Parietal lobe (tissue), 2 donors: Measurements from ENCODE around the genes IPPK, FGD3 and PTPDC1.

GRCh38 chr9:92668733-92669333 is 1.1 kb downstream of the IPPK start:
- RAMPAGE, long total RNA: no peak

DNA sequence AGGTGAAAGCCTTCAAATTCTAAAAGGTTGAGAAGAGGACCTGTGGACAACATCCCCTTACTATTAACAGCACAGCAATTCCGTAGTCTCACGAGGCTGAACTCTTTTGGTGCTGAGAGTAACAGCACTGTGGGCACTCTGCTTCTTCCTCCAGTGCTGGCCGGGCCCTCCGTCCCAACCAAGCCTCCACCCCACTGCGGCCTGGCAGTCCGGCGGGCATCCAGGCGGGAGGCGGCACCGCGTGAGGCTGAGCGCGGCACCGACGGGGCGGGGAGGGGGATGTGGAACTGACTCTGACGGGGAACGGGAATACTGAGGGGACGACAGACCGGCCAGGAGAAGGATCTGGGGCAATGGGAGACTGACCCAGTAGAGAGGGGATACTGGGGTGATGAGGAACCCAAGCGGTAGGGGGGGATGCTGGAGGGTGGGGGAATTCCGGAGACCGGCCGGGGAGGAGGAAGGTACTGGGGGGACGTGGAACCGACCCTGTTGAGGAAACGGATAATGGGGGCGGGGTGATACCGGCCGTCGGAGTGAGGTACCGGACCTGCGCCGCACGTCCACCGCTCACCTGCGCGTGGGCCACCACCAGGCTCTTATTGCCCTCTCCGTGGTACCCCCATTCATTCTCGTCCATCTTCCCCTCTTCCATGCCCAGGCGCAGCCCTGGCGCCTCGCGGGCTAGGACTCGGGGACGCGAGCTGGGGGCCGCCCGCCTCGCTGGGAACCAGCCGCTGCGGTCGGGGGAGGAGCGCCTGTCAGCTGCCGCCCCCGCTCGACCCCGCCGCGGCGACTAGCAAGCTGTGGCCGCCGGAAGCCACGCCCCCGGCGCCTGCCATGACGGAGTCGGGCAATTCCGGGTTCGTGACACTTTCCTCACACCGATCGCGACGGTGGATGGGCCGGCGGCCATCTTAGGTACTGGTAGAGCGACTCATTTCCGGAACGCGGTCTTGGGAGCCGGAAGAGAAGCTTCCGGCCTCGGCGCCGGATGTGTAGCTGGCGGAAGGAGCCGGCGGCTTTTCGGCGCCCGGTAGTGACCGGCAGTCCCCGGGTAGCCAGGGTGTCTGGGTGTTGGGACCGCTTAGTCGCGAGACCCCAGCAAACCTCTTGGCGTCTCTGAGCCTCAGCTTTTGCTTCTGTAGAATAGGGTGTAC is at the start of gene IPPK:
IPPK (minus strand) TSS at position 798 of the 1,160 bp plus-strand sequence.
- RAMPAGE, long total RNA: no peak

GRCh38 chr9:92770028-92770415 is 5.4 kb upstream of the BICD2 start:
- RAMPAGE, long total RNA: no peak

GRCh38 chr9:92947076-92947742 is at the start of gene FGD3:
Gene FGD3 (plus strand): TSS chr9:92947523.
- RAMPAGE, long total RNA: no peak

DNA sequence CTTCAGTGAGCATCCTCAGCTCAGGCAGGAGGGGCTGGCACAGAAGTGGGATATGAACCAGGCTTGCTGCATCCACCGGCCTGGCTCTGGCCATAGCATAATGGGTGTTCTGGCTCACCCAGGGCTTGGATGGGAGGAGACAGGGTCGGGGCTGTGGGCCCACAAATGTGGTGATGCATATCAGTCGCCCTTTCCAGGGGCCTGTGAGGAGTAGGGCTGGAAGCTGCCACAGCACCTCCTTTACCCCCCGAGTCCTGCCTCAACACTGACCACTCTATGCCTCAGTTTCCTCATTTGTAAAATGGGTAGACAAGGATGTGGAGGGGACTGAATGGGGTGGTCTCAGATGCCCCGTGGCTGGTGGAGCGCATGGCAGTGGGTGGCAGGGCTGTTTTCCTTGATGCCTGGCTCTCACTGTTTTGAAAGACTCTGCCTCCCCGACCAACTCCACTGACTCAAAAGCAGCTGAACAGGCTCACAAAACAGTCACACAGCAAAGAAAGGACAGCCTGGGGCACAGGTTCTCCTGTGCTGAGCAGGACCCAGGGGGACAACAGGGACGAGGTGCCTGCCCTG is 3.6 kb downstream of the NINJ1 start:
- RAMPAGE, long total RNA: no peak

DNA sequence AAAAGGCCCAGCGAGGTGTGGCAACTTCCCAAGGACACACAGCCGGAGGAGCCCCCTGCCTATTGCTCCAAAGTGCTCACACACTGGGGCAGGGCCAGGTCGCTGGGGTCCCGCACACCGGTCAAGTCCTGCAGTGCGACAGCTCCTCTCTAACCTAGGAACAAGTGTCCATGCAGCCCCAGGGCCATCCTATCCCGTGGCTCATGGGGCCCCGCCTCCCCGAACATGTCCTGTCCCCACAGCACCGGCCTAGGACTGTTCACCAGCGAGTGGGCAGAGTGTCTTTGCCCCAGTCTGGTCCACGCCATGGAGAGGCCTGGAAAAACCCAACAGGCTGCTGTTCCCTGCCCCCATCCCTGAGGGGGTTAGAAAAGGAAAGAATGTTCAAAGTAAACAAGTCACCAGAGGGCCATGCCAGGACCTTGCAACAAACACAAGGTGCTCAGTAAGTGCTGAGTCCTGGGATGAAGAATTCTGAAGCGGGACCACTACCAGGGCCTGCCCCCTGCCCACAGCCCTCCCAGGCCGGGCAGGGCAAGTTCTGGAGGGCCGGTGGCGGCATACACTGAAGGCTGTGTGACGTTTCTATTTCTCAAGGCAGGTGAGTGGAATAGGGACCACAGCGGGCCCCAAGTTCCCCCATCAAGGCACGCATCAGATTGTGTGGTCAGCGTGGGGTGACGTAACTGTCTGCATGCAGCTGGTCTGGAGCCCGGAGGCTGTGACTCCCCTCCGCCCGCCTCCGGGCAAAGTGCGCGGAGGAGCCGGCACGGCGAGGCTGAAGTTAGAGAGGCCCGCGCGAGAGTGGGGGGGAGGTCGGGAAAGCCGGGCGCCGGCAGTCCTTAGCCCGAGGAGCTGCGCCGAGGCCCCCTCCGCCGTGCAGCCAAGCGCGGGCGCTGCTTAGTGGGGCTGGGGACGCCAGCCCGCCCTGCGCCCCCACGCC is 787 bp downstream of the NINJ1 start:
- RAMPAGE, long total RNA: no peak

- RAMPAGE, long total RNA: no peak
Measured at GRCh38 chr9:93186897-93187450, 3.0 kb downstream of the WNK2 start.

DNA sequence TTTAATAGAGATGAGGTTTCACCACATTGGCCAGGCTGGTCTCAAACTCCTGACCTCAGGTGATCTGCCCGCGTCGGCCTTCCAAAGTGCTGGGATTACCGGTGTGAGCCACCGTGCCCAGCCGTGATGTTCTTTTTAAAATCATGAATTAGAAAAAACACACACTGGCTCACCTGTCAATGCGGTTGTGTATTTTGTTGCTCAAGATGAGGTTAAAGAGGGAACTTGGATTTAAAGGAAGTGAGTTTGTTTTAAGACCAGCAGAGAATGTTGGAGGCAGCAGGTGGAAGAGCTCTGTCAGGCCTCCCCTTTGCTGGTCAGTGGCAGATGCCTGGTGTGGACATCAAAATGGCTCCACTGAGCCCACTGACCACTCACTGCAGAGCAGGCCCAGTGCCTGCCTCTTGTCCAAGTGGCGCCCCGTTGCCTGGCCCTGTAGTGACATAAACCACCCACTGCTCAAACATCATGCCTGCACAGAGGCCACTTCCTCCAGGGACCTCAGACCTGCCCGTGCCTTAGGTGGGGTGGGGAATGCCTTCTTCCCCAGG is 39.0 kb downstream of the WNK2 start:
- RAMPAGE, long total RNA: no peak

DNA sequence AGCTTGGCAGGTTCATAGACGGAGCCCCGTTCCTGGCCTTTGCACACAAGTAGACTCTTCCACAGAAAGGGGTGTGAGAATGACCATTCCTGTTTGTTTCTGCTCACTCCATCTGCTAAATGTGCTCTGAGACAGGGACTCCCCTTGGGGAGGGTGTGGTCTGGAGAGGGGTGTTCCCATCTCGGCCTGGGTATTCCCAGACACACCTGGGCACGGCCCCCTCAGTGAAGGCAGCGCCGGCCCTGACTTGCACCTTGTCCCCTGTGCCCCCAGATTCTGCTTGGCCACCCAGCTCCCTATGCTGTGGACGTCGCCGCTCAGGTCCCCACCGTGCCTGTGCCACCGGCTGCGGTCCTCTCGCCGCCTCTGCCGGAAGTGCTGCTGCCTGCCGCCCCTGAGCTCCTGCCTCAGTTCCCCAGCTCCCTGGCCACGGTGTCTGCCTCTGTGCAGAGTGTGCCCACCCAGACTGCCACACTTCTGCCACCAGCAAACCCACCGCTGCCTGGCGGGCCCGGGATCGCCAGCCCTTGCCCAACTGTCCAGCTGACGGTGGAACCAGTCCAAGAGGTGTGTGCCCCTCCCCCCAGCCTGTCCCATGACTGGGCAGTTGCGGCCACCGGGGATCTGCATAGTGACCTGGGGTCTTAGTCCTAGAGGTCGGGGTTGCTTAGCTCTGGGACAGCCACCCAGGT is 77.7 kb downstream of the WNK2 start:
- RAMPAGE, long total RNA: no peak

DNA sequence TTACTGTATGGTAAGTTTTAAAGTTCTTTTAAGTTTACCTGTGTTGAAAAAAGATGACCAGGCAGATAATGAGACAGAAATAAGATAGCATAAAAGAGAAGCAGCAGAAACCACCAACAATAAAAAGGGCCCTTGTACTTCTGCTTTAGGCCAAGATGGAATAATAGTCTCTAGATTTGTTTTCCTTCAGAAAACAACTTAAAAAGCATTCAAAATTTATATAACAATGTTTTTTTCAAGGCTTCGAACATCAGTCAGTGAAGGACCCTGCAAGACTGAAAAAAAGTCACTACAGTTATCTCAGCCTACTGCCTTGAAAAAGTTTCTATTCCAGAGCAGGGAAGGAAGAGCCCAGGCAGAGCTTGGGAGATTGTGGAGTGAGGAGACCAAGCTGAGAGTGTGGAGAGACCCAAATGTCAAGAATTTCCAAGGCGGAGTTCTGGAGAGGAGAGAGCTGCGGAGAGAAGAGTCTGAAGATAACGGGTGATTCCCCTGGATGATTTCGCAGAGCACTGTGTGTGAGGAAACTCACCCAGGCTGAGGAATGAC is 94.0 kb downstream of the WNK2 start:
- RAMPAGE, long total RNA: no peak

- RAMPAGE, long total RNA: no peak
Measured at GRCh38 chr9:93444276-93444712, 7.2 kb upstream of the FAM120A start.

GRCh38 chr9:93566905-93567526 is 9.4 kb upstream of the PHF2 start:
- RAMPAGE, long total RNA: no peak

GRCh38 chr9:93664089-93664881 is 87.9 kb downstream of the PHF2 start:
- RAMPAGE, long total RNA: no peak

GRCh38 chr9:94084181-94084909 is at the start of gene PTPDC1:
Gene PTPDC1 (plus strand): TSS chr9:94084464.
- RAMPAGE, long total RNA: no peak

GRCh38 chr9:94085249-94085652 is 987 bp downstream of the PTPDC1 start:
- RAMPAGE, long total RNA: no peak

DNA sequence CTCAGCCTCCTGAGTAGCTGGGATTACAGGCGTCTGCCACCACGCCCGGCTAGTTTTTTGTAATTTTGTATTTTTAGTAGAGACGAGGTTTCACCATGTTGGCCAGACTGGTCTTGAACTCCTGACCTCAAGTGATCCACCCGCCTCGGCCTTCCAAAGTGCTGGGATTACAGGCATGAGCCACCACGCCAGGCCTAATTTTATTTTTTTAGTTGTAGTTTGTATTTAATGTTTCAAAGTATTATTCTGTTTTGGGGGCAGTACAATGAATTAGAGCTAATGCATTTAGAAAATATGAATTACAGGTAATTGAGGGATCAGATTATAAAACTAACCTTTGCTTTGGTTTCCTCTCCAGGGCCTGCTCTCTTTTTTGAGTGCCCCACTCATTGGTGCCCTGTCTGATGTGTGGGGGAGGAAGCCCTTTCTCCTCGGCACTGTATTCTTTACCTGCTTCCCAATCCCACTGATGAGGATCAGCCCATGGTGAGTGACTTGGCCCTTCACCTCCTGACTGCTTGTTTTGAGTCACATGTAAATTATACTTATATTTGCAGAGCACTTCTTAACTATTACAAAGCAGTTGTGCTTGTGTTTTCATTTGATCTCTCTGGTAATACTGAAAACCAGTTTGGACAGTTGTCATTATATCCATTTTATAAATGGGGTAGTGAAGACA is 63.8 kb downstream of the MFSD14B start:
- RAMPAGE, long total RNA: no peak

DNA sequence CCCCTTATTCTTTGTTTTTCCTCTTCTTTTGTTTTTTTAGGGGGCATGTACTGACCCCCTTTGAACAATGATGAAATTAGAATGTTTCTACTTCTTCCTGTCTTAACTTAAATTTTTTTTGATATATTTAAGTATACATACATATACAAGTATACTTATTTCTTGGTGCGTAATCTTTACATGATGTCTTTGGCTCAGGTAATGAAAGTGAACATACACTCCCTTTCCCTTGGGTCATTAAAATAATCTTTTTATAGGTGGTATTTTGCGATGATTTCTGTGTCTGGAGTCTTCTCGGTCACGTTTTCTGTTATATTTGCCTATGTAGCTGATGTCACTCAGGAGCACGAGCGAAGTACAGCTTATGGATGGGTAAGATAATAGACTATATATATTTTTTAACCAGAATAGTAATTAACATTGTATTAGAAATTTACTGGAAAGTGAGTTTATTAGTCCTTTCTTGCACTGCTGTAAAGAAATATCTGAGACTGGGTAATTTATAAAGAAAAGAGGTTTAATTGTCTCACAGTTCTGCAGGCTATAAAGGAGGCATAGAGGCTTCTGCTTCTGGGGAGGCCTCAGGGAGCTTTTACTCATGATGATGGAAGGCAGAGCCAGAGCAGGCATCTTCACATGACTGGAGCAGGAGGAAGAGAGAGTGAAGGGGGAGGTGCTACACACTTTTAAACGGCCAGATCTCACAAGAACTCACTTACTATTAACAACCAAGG is 66.5 kb downstream of the MFSD14B start:
- RAMPAGE, long total RNA: no peak

DNA sequence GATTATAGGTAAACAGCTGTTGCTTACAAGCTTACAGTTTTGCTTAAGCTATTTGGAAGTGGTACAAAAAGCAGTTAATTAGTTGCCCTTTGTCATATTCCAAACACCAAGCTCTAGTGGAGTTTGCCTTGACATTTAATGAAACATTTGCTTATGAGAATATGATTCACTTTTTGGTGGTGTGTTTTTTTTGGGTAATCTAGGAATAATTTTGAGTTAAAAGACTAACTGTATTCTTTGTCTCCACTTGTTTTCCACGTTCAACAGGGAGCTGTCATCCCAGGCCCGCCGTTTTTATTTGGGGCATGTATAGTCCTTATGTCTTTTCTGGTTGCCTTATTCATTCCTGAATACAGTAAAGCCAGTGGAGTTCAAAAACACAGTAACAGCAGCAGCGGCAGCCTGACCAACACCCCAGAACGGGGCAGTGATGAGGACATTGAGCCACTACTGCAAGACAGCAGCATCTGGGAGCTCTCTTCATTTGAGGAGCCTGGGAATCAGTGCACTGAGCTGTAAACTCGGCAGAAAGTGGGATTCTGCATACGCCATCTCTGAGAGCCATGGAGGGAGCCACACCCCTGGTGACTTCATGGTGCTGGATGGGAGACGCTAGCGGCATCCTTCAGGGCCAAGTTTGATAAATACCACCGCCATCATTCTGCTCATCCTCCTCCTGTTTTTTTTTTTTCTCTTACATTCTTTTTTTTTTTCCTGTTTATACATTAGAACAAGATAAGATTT is 84.7 kb downstream of the MFSD14B start:
- RAMPAGE, long total RNA: no peak

- RAMPAGE, long total RNA: no peak
Measured at GRCh38 chr9:94549507-94550287, 43.9 kb downstream of the FBP2 start.

GRCh38 chr9:94603141-94603856 is 9.7 kb upstream of the FBP2 start:
- RAMPAGE, long total RNA: no peak